ENCODE data around the genes RAD50 and SOWAHA.

GRCh38 chr5:131786549-131786924 lies 10.3 kb downstream of the FNIP1 start:
- PRO-cap = no peak

- PRO-cap = no peak
Measured at GRCh38 chr5:131944571-131945096, 829 bp downstream of the MEIKIN start.

- PRO-cap = no peak
Measured at GRCh38 chr5:131974762-131975532, 29.5 kb upstream of the MEIKIN start.

GRCh38 chr5:132053942-132054648 lies 6.4 kb upstream of the IL3 start:
- PRO-cap = unidirectional peak, plus-strand start at chr5:132054531

GRCh38 chr5:132099039-132099398 lies 25.4 kb downstream of the CSF2 start:
- PRO-cap = no peak

DNA sequence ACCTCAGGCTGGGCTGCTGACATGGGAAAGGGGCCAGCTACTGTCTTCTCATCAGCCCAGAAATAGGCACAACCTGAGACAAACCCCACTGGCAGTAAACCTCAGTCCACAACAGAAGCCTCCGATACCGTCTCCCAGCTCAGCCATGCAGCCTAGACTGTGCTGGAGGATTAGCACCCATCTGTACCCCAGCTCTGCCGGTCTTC lies 8.3 kb downstream of the P4HA2 start:
- PRO-cap = no peak

DNA sequence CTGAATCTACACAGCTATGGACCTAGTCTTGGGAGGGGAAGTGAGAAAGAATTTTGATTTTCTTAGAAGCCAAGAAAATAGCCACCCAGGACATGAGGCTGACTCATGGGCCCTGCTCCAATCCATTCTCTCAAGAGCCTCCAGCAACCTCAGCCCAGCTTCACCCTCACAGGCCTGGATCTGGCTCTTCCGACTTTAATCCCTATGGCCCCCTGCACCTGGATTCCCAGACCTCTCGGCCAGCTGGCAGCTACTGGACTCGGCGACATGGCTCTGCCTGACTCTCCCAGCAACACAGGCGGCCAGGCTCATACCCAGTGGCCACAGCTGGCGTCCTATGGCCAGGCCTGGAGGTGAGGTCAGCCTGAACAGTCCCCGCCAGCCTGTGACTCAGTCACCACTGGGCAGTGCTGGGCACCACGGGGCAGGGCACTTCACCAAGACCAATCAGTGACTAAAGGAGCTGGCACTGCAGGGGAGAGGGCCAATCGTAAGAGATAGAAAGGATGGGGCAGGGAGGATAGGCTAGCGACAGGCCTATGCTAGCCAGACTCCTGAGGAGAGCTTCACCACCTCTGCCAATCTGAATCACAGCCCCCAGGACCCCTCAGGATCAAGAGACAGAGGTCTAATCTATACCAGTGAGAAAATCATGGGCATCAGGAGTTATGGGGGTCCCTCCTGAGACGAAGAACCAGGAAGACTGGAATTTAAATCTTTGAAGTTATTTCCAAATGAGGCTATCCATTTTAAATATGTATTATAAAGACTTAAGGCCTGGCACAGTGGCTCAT lies 6.1 kb upstream of the PDLIM4 start:
- PRO-cap = no peak

- PRO-cap = bidirectional peak, plus-strand start at chr5:132293644, minus-strand start at chr5:132293618; unidirectional peak, minus-strand start at chr5:132293868; bidirectional peak, plus-strand start at chr5:132294411, minus-strand start at chr5:132294121
Measured at GRCh38 chr5:132293503-132294326, 479 bp upstream of the SLC22A4 start.

- PRO-cap = no peak
Measured at GRCh38 chr5:132297932-132298766, 4.0 kb downstream of the SLC22A4 start.

DNA sequence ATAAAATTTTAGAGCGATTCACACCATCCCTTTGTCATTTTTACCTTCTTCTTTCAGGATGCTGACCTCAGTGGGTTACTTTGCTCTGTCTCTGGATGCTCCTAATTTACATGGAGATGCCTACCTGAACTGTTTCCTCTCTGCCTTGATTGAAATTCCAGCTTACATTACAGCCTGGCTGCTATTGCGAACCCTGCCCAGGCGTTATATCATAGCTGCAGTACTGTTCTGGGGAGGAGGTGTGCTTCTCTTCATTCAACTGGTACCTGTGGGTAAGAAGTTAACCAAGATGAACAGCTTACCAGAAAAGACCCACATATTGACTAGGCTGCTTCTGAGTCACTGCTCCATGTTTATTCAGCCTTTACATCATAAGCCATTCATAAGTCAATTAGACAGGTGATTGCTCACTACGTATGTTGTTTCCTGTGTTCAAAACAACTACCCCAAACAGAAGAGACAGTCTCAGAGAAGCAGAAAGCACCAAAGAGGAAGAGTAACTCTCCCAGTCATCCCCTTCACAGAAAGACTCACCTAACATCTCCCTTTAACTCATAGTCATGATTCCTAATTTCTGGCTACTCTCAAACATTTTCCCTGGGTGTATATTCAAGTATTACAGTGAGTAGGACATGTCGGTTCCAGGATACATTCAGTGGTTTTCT lies 34.7 kb upstream of the SLC22A5 start:
- PRO-cap = no peak

- PRO-cap = no peak
Measured at GRCh38 chr5:132368218-132368759, 1.2 kb upstream of the SLC22A5 start.

DNA sequence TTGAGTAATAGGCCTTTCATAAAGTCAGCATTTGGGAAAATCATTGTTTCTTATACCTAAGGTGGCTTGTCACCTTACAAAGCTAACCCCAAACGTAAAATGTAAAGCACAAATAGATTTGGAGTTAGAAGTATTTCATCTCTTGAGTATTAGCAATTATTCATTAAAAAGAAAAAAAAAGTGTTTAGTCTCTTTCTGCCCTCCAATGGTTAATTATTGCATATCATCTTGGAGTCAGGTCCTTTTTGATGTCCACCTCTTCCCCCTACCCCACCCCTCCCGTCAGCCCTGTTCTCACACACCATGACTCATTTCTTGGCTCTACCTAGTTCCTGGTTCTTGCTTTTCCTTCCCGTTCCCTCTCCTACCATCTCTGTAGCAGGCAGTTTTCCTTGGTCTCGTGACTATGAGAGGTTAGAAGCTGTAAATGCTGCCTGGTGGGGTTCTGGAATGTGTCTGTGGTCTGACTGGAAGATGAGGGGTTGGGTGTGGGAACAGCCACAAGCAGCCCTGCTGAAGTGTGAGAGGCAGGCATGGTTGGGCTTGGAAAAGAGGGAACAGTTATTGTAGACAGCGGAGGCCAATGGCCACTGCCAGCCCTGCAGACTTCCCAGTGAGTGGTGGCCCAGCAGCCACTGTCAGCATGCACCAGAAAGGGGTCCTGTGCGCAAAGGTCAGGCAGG lies 18.1 kb downstream of the SLC22A5 start:
- PRO-cap = no peak

DNA sequence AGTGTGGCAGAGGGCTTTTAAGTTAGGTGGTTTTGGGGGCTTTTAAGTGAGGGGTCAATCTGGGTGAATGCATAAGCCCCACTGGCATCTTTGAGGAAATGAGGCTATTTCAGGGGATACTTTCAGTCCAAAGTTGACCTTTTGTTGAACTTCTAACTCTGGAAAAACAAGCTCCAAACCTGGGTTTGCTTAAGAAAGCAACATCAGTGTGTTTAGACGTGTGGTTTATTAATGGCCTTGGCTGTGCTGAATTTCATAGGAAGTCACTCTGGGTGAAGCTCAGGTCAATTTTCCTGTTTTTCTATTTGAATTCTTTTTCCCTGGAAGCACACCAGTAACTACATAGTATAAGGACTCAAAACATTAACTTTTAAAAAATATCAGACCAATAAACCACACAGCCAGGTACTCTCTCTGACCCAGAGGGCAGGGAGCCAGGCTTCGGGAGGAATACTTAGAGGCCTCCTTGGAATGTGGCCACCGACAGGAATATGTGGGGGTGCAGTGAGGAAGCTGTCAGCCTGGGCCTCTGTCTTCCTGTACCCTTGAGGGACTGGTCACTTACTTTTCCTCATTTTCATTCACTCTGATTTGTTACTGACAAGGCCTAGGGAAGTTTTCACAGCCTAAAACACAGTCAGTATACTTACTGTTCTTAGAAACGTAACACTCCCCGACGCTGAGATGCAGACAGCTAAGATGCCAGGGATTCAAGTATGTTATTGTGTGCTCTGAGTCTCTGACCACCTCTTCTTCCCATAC lies 18.8 kb downstream of the SLC22A5 start:
- PRO-cap = no peak

DNA sequence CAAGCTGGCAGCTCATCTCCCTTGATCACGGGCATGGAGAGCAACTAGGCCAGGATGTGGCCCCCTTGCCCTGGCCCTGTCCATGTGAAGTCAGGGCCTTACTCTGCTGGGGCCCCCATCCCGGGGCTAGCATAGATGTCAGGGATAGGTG lies 41.9 kb downstream of the SLC22A5 start:
- PRO-cap = no peak

GRCh38 chr5:132457377-132457918 lies 33.1 kb downstream of the IRF1 start:
- PRO-cap = no peak

- PRO-cap = no peak
Measured at GRCh38 chr5:132488948-132489150, 1.7 kb downstream of the IRF1 start.

- PRO-cap = no peak
Measured at GRCh38 chr5:132501032-132501735, 10.6 kb upstream of the IRF1 start.

- PRO-cap = bidirectional peak, plus-strand start at chr5:132556981, minus-strand start at chr5:132556815
Measured at GRCh38 chr5:132556716-132557526, at the start of gene RAD50. TSS of gene RAD50 (plus strand) at chr5:132556977.

DNA sequence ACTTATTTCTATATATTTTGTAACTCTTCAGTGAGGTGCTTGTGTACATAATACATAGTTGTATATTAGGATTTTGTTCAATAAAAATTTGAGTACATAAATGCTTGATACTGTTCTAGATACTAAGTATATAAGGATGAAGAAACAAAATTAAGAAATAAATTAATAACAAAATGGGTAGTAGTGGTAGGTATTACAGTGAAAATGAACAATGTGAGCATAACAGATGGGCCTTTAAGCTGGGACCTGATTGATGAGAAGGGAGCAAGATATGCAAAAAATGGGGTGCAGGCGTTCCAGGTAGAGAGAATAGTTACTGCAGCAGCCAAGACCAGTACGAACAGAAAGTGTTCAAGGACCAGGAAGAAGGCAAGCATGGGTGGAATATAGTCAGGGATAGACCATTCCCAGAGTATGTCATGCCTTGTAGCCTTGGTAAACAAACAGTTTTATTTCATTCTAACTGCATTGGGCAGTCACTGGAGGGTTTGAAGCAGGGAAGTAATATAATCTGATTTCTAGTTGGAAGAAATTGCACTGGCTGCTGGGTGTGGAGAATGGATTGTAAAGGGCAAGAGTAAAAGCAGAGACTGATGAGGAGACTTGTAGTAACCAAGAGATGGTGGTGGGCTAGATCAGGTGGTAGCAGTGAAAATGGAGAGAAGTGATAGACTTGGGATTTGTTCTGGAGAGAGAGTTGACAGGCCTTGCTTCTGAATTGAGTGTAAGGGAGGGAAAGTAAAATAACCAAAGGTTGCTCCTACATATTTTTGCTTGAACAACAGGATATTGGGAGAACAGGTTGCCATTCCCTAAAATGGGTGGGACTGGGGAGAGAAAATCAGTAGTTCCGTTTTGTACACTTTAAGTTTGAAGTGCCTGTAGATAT lies 30.5 kb upstream of the IL13 start:
- PRO-cap = no peak

GRCh38 chr5:132813088-132813864 lies at the start of gene SOWAHA:
TSS of gene SOWAHA (plus strand) at chr5:132813302.
- PRO-cap = no peak

Data from Metastatic Lung Carcinoma in the Adrenal Gland (tissue), 1 donor.